Smooth muscle cell (in vitro differentiated cells): ENCODE measurements around a stretch of chr9.

DNA sequence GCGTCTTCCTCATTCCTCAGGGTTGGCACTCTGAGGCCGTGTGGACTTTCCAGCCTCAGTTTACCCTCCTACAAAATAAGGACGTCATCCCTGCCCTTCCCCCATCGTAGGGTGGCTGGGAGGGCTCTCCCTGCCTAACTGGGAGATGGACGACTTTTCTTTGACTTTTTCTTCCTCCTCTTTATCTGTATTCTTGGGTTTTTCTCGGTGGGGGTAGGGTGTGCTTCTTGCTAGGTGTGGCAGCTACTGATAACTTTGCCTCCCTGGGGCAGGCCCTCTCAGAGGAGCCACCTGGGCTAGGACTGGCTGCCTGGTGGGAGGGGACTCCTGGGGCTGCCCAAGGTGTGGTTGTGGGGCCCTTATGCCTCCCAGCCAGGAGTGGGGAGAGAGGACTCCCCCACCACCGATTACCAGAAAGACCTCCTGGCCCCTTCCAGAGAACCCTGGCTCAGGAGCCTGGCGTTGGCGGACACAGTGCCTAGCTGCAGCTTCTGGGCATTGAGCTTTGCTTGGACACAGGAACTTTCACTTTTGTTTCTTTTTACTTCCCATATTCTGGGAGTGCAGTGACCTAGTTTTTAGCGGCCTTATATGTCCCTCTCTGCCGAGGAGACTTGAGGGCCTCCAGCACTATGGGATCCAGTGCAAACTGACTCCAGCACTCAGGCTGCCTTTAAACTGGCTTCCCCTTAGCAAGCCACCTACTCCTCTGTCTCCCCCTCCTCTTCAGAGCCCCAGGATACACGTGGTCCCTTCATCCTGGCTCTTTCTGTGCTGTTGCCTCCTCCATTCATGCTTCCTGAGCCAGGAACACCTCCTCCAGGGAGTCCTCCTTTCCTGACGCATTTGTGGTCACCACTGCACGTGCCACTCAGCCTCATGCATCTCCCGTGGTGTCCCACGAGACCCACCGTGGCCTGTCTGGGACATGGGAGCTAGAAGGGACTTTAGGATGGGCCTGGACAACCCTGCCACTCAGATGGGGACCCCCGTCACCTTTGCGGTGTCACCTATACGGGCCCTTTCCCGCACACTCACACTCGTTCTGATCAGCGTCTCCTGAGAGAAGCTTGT is 6.3 kb downstream of the GLIPR2 start:
- RAMPAGE, long total RNA = no peak

GRCh38 chr9:36218920-36219594 is 28.3 kb downstream of the CLTA start:
- RAMPAGE, long total RNA = no peak

DNA sequence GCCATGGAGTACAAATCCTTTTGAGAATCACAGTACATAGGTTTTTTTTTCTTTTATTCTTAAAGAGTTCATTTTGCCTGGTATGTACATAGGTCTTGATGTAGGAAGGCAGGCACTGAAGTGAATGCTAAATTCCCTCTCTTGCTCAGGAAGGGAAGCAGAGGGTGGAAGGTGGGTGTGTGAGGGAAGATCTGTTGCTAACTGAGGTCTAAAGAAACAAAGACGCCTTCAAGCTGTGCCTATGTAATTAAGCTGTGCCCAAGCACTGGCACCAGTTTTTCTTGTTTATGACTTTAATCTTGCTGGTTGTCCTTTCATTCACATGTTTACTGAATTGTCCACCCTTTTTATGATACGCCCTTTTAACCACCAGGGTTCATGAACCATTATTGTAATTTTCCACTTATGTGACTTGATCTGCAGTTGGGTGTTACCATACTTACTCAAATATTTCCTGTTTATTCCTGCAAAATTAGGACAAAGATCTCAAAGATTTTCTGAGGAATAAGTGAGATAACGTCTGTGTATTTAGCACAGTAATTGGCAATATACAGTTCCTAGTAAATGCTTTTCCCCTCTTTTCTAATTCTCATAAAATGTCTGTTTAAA is 38.4 kb upstream of the GNE start:
- RAMPAGE, long total RNA = no peak

DNA sequence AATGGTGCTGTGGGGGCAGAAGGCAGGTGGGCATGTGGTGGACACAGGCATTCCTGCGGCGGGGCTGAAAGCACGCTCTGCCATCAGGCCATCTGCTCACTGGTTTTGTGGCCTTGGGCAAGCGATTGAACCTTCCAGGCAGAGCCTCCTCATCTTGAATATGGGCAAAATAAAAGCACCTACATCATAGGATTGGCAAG is 183.2 kb downstream of the PAX5 start:
- RAMPAGE, long total RNA = no peak

GRCh38 chr9:36996670-36997259 is 37.3 kb downstream of the PAX5 start:
- RAMPAGE, long total RNA = no peak

DNA sequence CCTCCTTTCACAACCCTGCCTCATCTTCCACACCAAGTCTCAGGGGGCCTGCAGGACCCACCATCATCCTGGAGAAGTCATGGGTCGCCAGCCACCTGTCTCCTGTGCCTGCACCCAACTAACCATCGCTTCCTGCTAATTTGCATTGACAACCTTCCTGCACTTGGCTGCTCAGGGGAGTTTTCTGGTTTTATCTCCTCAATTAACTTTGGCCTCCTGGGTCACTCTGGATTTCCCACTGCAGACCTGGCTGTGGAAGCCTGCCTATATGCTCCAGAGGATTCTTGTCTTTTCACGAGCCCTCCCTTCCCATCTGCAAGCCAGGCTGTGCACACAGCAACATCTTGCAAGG is 52.7 kb upstream of the GRHPR start:
- RAMPAGE, long total RNA = no peak

DNA sequence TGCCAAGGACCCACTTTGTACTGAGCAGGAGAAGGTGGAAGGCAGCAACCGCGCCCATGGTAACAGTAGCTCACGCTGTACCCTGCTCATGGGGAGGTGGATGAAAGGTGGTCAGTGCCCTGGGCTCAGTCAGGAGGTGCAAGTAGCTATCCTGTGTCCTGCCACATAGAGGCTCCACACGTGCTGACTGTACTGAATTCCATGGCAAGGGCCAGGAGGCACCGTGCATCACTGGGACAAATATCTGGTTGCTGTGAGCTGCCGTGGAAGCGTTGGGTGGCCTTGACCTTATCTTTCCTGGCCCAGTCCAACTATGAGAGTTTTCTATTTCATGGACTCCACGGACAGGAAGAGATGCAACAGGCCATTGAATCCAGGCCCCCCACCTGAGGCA is 1.6 kb downstream of the GRHPR start:
- RAMPAGE, long total RNA = no peak

DNA sequence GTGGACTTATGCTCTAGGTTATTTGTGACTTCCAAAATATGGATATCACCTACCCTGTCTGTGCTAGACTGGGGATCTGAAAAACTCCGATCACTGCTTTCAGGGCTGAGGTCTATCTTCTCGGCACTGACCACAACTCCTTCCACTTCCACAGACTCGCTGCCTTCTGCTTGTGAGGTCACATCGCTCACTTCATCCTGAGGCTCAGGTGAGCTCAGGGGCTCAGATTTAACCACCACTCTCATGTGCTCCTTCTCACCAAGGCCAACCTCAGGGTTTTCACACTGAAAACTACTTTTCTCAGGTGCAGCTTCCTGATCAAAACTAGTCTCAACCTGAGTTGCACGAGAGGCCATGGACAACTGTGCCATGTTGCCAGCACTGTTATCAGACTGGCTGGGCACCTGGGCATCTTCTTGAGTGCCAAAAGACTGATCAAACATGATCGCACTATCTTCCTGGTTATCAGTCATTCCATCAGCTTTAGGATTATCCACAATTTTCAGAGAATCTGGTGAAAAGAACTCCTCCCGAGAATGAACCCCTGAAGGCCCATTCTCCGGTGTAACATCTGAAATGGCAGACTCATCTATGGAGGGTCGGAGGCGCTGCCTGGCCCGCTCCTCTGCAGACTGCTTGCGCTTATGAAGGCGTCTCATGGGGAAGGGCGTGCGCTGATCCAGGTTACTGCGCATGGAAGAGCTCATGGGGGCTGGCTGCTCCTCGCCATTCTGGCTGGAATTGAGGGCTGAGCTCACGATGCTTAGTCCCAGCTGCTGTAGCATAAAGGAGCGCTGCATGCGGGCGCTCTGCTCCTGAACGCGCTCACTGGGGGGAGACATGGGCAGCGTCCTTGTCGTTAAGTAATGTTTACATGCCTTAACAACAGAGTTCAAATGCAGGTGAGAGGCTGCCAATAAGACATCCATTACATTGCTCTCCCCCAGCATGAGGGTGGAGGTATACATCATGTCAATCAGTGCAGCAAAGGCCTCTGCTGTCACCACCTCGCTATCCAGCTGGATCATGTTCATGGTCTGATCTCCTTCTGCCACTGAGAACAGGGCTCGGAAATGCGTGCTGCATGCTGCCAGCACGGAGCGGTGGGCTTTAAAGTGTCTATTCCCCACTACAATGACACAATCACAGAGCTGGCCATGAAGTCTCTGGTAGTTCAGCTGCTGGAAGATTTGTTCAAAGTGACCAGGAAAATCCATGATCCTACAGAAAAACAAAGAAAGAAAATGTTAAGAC is 19.3 kb downstream of the GRHPR start:
- RAMPAGE, long total RNA = no peak

- RAMPAGE, long total RNA = no peak
Observed at GRCh38 chr9:37775162-37776507, 9.2 kb downstream of the EXOSC3 start.

DNA sequence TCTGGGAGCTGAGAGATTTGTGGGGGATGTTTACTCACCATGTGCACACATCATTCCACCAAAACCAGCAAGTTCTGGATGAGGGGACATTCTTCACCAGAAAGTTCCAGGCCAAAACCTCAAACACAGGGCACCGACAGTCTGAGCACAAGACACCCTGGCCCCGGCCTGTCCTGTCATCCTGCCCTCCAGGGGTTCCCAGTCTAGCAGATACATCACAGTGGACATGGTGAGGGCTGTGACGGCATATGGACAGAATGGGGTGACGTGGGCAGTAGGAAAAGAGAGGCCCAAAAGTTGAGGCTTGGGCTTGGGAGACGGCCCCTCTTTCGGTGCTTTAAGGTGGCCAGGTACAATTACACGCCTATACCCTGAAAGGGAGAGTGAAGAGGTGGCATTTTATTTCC is 64.1 kb downstream of the SHB start:
- RAMPAGE, long total RNA = no peak

DNA sequence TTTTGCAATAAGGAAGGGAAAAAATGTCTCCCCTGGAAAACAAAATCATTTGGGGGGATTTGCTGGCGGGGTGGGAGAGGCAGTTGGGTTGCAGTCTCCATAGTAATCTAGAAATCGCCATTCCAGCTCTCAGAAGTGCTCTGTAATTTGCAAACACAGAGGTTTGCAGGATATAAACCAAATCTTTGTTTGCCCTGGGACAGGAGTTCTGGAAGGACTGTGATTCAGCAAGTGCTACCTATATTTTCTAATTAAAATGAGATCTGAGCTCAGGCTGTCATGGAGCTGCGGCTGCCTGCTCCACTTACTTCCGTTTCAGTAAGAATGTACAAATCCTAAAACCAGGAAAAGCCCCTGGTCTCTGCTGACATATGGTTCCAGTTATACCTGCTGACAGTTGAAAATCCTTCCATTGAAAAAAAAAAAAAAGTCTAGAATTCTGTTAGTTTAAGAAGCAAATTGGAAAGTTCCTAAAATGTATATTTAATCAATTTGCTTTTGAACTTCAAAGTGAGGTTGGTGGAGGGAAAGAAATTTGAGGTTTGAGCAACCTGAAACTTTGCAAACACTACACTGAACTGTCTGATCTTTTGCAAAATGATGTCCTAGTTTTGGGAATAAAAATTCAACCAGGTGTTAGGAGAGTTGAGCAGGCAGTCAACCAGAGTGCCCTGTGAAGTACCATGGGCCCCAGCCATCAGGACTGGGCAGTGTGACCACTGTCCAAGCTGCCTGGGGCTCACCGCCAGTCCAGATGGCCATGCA is 50.8 kb downstream of the SHB start:
- RAMPAGE, long total RNA = no peak

GRCh38 chr9:38058640-38059988 is 9.9 kb downstream of the SHB start:
- RAMPAGE, long total RNA = no peak

GRCh38 chr9:38226595-38227499 is 157.8 kb upstream of the SHB start:
- RAMPAGE, long total RNA = no peak

DNA sequence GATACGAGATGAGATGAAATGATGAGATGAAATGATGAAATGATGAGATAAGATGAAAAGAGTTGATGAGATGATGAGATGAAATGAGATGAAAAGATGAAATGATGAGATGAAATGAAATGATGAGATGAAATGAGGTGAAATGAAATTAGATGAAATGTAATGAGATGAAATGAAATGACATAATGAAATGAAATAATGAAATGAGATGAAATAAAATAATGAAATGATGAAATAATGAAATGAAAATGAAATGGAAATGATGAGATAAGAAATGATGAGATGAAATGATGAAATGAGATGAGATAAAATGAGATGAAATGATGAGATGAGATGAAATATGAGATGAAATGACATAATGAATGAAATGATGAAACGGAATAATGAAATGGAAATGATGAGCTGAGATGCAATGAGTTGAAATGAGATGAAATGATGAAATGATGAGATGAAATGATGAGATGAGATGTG is 530.8 kb downstream of the FOXD4L6 start:
- RAMPAGE, long total RNA = no peak

- RAMPAGE, long total RNA = no peak
Observed at GRCh38 chr9:41006580-41007615, 121.6 kb downstream of the FOXD4L6 start.

GRCh38 chr9:41359079-41359630 is 170.0 kb upstream of the ZNG1F start:
- RAMPAGE, long total RNA = no peak

DNA sequence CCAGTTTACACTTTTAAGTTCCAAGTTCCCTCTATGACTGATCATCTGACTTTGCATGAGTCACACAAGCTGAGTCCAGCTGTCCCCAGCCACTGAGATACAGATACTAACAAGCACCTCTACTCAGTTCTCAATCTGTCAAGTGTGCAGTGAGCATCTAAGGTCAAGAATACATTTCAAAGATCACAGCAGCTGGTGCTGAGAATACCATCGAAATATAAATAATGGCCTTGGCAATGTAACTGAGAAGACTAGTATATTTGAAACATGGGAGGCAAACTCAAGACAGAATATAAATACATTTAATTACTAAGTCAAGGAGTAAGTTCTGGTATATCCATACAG is 182.3 kb downstream of the SPATA31A6 start:
- RAMPAGE, long total RNA = no peak

DNA sequence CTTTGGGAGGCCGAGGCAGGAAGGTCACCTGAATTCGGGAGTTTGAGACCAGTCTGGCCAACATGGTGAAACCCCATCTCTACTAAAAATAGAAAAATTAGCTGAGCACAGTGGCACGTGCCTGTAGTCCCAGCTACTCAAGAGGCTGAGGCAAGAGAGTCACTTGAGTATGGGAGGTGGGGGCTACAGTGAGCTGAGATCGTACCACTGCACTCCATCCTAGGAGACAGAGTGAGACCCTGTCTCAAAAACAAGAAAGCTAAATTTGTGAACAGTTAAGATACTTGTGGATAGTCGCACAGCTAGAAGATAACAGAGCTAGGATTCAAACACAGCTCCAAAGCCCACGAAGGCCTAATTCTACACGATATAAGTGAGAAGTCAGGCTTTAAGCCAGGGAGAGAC is 934.0 kb downstream of the SPATA31A6 start:
- RAMPAGE, long total RNA = no peak

- RAMPAGE, long total RNA = no peak
Observed at GRCh38 chr9:63333052-63333716, 1951.8 kb downstream of the FOXD4L5 start.

DNA sequence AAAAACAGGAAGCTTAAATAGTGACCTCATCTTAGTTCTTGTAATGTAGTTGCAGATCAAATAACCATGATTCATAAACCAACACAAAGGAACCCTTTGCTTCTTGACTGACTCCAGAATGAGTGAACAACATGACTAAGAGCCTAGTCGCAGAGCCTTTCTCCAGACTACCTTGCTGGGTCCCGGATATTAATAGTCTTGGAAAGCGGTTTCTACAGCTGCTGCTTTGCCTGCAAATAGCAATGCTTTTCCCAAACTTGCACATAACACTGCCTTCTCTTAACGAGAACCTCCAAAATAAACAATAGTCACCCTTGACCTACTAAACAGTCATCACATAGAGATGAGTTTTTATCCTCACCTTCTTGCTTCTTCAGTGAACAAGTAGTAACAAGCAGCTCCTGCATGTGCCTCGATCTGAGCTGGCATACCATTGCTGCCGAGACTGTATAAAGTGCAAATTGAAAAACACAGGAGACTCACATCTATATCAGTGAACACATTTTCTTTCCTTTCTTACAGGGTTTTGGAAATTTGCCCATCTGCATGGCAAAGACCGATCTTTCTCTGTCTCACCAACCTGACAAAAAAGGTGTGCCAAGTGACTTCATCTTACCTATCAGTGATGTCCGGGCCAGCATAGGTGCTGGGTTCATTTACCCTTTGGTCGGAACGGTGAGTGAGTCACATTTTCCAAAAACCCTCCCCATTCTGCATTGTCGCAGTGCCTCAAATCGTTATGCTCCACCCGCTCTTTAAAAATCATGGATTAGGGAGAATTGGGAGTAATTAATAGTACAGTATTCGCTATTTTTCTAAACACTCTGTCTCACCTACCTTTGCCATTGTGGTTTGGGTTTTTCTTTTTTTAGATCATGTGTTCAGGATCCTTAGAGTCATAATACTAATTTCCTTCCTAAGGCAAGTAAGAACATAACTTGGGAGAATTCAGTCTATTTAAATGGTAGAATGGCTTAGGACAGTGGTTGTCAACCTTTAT is 1946.6 kb downstream of the FOXD4L5 start:
- RAMPAGE, long total RNA = no peak